ENCODE data around the gene PSEN2.

DNA sequence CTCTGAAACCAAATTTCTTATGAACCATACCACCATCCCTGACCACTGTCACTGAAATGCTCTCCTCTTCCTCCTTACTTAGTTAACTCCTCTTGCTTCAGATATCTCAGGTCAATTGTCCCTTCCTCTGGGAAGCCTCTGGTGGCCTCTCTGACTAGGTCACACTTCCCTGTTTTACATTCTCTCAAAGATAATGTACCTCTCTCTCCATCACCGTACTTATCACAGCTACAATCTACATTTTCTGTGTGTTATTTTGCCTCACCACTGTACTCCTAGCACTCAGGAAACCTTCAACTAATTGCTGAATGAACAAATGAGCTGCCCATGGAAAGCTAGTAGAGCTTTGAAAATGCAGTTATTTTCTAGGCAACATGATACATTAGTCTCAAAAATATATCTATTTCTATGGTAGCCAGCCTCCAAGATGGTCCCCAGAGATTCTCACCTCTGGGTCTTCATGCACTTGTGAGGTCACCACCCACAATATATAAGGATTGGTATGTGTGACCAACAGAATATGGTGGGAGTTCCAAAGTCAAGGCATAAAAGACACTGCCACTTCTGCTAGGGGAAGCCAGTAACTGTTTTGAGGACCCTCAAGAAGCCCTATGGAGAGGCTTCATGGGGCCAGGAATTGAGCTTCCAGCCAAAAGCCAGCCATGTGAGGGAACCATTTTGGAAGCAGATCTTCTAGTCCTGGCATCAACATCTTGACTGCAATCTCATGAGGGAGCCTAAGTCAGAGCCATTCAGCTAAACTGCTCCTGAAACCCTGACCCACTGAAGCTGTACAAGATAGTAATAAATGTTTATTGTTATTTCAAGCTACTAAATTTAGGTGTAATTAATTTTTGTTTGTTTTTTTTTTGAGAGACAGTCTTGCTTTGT is 32.9 kb downstream of the ACBD3 start:
- CAGE, long polyA plus RNA, result no peak
- RRBS, result no CpG with 5 or more reads among the region's 1 CpG

GRCh38 chr1:226587036-226587350 is 38.4 kb downstream of the STUM start:
- CAGE, long polyA plus RNA, result no peak
- RRBS, result no CpG with 5 or more reads among the region's 6 CpGs

GRCh38 chr1:226645730-226646592 is 93.1 kb downstream of the ITPKB start:
- CAGE, long polyA plus RNA, result no peak
- RRBS, result no CpG with 5 or more reads among the region's 13 CpGs

- CAGE, long polyA plus RNA, result no peak
- RRBS, result 83% methylated on average over 2 of the region's 11 CpGs
These were observed 82.7 kb downstream of the ITPKB start for GRCh38 chr1:226656205-226656935.

GRCh38 chr1:226656936-226657538 is 82.0 kb downstream of the ITPKB start:
- CAGE, long polyA plus RNA, result no peak
- RRBS, result no CpG with 5 or more reads among the region's 6 CpGs

DNA sequence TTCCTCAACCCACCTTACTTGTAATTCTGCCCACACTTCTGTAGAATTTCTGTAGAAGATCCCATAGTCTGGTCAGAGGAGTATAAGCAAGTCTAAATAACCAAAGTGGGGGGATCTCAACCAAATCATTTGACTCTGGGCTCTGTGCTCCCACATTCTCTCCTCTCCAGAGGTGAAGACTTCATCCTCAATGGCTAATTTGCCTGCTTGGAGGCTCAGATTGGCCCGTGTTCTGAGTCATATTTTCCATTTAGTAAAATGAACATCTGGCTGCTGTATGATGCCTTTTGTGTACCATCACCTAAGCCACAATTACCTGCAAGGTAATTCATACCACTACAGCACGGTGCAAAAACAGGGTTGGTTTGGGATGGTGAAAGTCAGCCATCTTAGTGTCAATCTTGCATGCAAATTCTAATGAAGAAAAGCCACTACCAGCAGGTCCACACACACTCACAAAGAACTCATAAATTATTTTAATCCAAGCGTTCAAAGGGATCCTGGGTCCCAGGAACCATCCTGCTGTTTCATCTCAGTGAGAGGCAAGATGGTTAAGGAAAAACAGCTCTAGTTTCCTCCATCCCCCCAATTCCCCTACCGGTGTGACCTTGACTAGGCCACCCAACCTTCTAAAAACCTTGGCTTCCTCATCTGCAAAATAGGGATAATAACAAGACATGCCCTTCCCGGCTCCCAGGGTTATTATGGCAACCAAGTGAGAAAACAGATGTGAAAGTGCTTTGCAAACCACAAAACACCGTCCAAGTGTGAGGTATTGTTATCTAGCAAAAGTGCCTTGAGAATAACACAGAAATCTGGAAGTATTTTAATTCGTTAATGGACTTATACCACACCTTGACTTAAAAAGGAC is 63.0 kb downstream of the ITPKB start:
- CAGE, long polyA plus RNA, result no peak
- RRBS, result 29% methylated on average over 2 of the region's 7 CpGs

- CAGE, long polyA plus RNA, result no peak
- RRBS, result 84% methylated on average over 5 of the region's 25 CpGs
These were observed 25.8 kb downstream of the ITPKB start for GRCh38 chr1:226712934-226714061.

GRCh38 chr1:226827168-226827894 is 43.1 kb upstream of the PSEN2 start:
- CAGE, long polyA plus RNA, result no peak
- RRBS, result no CpG with 5 or more reads among the region's 19 CpGs

DNA sequence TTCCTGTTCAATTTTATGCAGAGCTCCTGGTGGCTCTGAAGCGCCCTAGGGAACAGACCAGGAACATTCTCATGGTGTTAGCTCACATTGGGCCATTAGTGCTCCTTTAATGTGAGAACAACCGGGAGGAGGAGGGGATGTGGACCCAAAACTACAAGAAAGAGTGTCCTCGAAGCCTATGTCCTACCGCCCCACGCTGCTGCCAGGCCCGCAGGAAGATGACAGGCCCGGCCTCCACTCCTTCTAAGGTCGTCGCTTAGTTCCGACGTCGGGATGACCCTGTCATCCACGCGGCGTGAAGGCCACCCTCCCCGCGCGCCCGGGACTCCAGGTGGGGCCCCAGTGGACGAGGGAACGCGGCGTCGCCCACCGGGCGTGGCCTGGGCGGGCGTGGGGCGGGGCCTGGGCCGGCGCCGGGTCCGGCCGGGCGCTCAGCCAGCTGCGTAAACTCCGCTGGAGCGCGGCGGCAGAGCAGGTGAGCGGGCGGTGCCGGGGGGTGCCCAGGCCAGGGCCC is at the start of gene PSEN2:
Gene PSEN2, plus strand, starts transcription at position 442 of the 514 bp plus-strand sequence.
- CAGE, long polyA plus RNA, result start-site peak on the plus strand centred at position 413 of the sequence, 61 bp wide, 126 and 155 reads in 2 replicates
- RRBS, result under 1% methylated on average over 34 of the region's 43 CpGs

DNA sequence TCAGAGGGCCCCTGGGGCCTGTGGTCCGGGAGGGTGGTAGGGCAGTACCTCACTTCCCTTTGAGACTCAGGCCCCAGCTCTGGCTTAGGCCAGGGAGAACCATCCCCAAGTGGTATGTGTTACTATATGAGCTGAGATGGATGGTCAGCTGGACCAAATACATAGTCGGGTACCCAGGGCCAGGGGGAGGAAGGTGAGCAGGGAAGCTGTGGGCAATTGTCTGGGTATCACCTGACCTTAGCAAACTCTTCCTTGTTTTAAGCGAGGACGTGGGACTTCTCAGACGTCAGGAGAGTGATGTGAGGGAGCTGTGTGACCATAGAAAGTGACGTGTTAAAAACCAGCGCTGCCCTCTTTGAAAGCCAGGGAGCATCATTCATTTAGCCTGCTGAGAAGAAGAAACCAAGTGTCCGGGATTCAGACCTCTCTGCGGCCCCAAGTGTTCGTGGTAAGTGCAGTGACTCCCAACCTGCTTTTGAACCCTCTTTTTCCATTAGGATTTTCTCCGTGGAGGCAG is 4.7 kb downstream of the PSEN2 start:
- CAGE, long polyA plus RNA, result no peak
- RRBS, result no CpG with 5 or more reads among the region's 11 CpGs

DNA sequence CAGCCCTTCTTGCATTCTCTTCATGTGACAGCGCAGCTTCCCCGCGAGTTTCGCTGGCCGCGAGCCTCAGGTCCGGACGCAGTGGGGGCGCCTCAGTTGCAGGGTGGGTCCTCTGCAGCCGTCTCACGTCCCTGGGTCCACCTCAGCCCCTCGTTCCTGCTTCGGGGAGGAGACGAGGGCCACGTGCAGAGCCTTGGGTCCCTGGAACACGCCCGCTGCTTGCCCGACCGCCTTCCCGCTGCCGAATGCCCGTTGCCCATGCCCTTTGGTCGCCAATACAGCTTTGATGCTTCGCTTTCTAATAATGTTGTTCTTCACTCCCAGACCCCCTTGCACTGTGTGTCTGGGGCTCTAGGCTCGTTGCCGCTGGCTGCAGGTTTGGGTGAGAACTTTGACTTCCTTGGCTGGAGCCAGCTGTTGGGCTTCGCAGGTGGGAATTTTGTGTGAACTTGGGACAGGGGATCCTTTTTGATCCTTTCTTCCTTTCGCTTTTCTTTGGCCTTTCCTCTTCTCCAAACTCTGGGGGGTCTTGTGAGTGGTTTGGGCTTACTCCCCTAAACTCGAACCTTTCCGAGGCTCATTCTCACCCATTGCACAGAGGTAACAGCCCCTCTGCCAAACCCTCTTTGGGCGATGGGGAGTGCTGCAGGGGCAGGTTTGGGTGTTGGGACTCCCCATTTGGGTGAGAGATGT is 530 bp downstream of the COQ8A start:
- CAGE, long polyA plus RNA, result no peak
- RRBS, result no CpG with 5 or more reads among the region's 31 CpGs

GRCh38 chr1:226942341-226942908 is 2.3 kb downstream of the COQ8A start:
- CAGE, long polyA plus RNA, result no peak
- RRBS, result no CpG with 5 or more reads among the region's 4 CpGs

DNA sequence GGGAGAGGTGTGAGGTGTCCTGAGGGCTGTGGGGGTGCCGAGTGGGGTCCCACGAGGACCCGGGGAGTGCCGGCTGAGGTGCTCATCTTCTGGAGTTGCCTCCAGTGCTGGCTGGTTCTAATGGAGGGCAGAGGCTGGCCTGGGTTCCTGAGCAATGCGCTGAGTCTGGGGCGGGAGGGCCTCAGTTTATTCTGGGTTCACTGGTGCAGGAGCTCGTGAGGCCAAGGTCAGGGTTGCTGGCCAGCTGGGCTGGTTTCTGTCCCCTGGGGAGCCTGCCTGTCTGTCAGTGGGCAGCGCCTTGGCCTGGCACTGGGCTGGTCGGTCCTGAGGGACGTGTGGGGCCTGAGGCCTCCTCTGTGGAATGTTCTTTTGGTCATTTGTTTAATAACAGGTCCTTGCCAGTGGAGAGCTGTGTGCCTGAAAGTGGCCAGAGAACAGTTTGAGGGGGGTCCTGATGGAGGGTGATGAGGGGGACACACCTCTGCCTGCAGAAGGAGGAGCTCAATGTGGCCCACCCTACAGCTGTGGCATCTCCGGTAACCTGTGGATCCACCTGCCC is 34.4 kb downstream of the COQ8A start:
- CAGE, long polyA plus RNA, result no peak
- RRBS, result 73% methylated on average over 3 of the region's 11 CpGs

DNA sequence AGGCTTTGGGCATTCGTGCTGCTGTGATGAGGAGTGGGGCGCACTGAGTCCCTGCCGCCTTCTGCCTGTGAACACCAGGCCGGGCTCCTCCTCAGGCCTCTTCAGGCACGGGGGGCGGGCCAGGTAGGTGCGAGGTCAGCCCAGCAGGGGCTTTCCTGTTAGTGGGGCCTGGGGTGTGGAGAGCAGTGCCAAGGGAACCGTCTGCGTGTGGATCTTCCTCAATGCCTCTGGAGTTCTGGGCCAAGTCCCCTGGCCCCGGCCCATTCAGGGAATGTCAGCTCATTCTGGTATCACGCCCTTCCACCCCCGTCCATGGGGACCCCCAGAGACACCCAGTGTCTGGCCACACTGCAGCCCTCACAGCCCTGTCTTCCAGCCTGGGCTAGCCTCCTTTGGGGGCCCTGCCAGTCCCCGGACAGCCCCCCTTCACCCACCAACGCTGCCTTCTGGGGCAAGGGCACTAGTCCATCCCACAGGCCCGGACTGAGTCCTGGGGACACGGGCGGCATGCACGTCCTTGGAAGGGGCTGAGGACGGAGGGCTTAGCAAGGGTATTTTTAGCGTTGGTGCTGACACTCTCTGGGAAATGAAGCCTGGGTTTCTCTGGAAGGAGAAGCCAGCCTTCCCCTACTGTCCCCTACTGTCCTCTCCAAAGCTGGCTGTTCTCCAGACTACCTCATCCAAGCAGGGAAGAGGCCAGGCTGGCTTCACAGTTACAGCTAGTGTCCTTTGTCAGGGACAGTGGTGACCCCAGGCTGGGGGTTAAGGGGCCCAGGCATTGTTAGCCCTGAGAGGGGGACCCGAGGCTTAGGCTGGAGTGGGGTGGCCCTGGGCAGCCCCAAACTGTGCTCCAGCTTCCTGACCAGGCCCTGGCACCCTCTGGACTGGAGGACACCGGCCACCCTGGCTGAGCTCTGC is 39.4 kb downstream of the COQ8A start:
- CAGE, long polyA plus RNA, result no peak
- RRBS, result 85% methylated on average over 3 of the region's 22 CpGs

- CAGE, long polyA plus RNA, result no peak
- RRBS, result 84% methylated on average over 5 of the region's 22 CpGs
These were observed 40.7 kb downstream of the COQ8A start for GRCh38 chr1:226980729-226981352.

DNA sequence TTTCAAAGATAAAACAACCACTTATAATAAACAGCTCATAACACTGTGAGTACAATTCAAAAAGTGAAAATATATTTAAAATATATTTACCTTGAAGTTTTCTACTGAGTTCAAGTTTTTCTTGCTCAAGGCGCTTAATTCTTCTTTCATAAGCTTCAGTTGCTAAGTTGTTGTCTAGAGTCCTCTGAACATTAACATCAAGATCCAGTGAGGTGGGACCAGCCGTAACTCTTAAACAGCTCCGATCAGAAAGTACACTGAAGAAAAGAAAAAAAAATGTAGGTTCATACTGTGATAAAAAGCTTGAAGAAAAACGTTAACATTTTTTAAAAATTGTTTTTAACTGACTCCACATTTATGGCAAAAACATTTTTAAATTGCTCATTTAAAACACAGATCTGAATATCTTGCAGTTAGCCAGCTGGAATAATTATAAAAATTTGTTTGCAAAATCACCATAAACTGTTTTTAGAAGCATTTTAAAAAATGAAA is 178.8 kb downstream of the CDC42BPA start:
- CAGE, long polyA plus RNA, result no peak
- RRBS, result no CpG with 5 or more reads among the region's 4 CpGs

- CAGE, long polyA plus RNA, result no peak
- RRBS, result 2% methylated on average over 53 of the region's 104 CpGs
These were observed 27.2 kb upstream of the PRSS38 start for GRCh38 chr1:227787801-227789076.

GRCh38 chr1:227948309-227948758 is 602 bp upstream of the WNT9A start:
- CAGE, long polyA plus RNA, result no peak
- RRBS, result 2% methylated on average over 14 of the region's 30 CpGs

DNA sequence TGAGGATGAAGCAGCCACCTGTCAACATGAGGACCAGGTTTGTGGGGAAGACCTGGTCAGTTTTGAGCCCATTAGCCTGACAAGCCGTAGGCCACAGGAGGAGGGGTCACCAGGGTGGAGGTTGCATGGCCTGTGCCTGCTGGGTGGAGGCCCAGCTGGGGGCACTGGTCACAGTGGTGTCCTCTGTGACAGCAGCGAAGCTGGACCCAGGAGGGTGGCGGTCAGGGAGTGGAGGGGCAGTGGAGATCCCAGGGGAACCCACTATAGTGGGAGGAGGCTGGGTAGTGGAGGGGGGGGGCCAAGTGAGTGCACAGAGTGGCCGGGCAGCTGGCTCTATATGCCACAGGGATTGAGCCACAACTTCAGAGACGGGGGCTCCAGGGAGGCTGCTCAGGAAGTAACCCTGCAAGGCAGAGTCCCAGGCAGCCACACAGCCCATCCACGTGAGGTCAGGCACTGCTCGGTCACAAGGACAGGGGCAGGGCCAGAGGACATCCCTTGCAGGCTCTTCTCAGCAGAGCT is 2.2 kb upstream of the C1orf35 start:
- CAGE, long polyA plus RNA, result no peak
- RRBS, result no CpG with 5 or more reads among the region's 7 CpGs

DNA sequence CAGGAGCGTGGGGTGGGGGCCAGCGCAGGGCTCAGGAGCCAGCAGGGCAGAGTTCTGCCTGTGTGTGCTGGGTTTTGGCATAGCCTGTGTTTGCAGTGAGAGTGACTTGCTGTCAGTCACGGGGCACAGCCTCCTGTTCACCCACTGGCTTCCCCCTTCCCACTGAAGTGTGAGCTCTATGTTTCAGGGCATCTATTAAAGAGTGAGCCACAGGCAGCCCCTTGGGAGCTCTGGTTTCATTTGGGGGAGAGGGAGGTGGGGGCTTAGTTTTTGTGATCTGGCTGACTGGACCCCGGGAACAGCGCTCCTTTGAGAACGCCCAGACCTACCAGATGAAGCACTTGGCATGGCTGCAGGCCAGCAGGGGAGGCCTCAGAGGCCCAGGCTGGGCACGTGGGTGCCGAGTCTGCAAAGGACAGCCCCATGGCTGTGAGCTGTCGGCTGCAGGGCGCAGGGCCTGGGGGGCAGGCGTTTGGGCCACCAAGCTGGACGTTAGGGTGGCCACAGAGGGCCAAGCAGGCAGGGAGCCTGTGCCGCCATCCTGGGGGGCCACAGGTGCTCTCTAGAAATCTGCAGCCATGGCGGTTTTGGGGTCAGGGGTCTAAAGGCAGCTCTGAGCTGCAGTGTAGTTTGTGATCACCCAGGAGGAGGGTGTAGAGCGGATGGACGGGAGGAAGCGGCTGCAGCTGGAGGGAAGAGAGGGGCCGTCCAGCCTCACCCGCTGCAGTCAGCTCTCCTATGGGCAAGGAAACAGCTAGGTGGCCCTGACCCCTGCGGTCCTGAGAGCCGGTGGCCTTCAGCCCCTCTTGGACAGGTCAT is 10.8 kb downstream of the IBA57 start:
- CAGE, long polyA plus RNA, result no peak
- RRBS, result no CpG with 5 or more reads among the region's 21 CpGs

Data from BJ (cell line).